ENCODE results near the genes HDAC2 and NT5DC1.

GRCh38 chr6:111824532-111825196 is 48.6 kb downstream of the FYN start:
- PRO-cap: no peak

GRCh38 chr6:111869929-111870577 is 3.2 kb downstream of the FYN start:
- PRO-cap: no peak

GRCh38 chr6:111871676-111872830 is 1.2 kb downstream of the FYN start:
- PRO-cap: bidirectional peak, plus-strand start at chr6:111872169, minus-strand start at chr6:111872176; bidirectional peak, plus-strand start at chr6:111872261, minus-strand start at chr6:111872226

- PRO-cap: no peak
Measured at GRCh38 chr6:112016391-112016846, 37.5 kb upstream of the CCN6 start.

GRCh38 chr6:112043069-112044028 is 10.6 kb upstream of the CCN6 start:
- PRO-cap: unidirectional peak, plus-strand start at chr6:112043255; unidirectional peak, minus-strand start at chr6:112043706; unidirectional peak, minus-strand start at chr6:112043770

DNA sequence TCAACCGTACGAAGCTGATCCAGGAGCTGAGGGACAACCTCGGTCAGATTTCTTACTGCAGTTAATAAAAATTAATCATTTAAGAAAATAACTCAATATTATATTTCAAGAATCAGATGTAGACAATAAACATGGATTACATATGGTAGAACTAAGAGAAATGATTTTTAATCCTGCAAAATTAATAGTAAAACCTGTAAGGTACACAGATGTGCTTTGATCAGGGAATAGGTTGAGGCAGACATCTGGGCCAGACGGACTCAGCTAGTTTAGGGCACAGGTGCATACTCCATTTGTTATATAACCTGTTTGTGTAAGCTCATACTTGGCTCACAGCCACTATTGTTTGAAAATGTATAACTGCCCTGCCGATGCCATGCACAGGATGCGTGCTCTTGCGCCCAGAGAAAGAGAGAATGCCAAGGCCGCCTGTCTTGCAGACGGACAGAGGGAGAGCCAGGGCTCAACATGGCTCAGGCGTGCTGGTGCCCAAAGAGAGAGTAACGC is 57.5 kb downstream of the FAM229B start:
- PRO-cap: no peak

DNA sequence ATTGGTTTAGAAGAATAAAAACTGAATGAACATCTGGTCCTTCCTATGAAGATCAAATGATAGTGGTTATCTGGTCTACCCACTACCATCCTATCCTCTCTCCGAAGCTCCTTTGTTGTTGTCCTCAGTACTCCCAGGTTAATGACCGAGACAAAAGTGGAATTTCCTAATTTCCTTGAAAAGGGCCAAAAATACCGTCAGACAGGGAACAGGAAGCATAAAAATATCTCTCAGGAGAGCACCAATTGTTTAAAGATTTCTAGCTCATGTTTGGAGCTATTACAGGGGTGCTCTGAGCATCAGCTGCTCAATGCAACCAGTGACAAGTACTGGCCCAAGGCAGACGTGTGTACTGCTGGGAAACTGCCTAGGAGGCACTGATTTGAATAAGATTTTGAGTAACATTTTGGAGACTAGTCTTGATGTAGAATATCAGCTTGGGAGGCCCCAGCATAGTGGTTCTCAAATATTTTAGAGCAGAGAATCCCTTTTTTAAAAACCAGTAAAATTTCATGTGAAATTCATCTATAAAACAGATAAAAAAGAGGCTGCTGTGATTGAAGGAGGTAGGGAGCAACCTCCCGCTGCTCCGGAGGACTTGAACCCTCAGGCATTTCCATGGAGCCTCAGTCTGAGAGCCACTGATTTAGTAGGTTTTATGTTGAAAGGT is 17.3 kb downstream of the LAMA4 start:
- PRO-cap: no peak

DNA sequence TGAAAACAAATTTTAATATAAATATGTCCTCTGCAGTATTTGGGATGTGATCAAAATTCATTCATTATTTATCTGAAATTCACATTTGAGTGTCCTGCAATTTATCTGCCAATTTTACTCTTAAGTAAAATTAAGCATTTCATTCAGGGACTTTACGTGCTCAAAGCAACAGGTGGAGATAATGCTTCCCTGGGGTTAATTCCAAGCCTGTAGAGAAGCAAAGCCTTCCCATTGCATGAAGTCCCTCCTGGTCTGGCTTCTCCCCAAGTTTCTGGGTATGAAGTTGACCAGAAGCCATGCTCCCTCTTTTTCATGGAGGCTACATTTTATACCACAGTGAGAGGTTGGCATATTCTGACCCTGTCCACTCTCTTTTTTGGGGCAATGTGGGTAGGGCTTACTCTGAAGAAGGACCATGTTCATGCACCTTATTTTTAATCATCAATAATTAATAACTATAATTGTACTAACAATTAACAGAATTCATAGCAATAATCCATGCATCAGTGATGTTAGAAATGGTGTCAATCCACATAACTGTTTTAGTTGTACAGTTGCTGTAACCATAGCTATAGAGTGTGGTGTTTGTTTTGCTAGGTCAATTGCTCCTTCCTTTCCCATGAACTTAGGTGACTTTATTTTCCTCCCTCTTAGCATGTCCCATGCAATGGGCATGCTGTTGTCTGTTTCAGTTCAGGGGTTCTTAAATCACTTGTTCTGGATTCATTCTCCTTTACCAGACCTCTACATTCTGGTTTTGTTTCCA is 1.7 kb downstream of the LAMA4 start:
- PRO-cap: no peak

DNA sequence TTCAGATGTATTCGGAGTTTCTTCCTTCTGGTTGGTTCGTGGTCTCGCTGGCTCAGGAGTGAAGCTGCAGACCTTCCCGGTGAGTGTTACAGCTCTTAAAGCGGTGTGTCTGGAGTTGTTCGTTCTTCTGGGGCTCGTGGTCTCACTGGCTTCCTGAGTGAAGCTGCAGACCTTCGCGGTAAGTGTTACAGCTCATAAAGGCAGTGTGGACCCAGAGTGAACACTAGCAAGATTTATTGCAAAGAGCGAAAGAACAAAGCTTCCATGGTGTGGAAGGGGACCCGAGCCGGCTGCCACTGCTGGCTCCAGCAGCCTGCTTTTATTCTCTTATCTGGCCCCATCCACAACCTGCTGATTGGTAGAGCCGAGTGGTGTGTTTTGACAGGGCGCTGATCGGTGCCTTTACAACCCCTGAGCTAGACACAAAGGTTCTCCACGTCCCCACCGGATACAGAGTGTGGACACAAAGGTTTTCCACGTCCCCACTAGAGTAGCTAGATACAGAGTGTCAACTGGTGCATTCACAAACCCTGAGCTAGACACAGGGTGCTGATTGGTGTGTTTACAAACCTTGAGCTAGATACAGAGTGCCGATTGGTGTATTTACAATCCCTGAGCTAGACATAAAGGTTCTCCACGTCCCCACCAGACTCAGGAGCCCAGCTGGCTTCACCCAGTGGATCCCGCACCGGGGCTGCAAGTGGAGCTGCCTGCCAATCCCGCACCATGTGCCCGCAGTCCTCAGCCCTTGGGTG is 341.7 kb downstream of the RFPL4B start:
- PRO-cap: no peak

DNA sequence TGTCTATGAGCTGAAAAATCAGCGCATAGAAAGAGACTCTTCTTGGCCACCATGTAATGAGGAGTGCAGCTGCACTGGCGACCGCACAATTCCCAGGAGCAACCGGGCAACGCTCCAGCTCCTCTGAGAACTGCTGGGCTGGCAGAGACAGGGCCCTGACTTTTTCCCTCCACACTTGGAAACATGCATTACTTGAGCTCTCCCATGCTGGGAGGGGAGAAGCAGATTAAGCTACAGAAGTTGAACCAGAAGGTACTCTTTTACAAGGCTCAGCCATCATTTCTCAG is 31.3 kb upstream of the MARCKS start:
- PRO-cap: no peak

GRCh38 chr6:113857581-113857914 is 403 bp downstream of the MARCKS start:
- PRO-cap: bidirectional peak, plus-strand start at chr6:113857724, minus-strand start at chr6:113857717

GRCh38 chr6:113945289-113945488 is 25.8 kb downstream of the HDAC2 start:
- PRO-cap: no peak

- PRO-cap: bidirectional peak, plus-strand start at chr6:113970934, minus-strand start at chr6:113970968; bidirectional peak, plus-strand start at chr6:113971197, minus-strand start at chr6:113971136
Measured at GRCh38 chr6:113970748-113971739, at the start of gene HDAC2. Gene HDAC2 (minus strand): TSS chr6:113971148.

GRCh38 chr6:114228757-114228956 is 114.2 kb downstream of the HS3ST5 start:
- PRO-cap: no peak

DNA sequence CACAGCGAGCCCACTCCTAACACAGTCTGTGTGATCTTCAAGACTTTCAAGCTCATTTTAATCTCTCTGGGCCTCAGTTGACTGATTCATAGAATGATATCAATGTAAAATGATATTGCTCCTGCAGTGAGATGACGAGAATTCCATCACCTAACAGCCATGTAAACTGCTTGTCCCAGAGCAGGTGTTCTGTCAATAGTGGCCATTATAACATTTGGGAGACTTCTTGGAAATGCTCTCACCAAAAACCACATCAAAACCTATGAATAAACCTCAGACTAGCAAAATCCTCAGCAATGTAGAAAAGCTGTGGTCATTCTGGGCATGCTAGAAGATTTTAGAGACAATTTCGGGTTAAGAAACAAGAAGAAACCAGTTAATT is 225.4 kb downstream of the FRK start:
- PRO-cap: no peak

GRCh38 chr6:116100543-116101676 is at the start of gene NT5DC1:
Gene NT5DC1 (plus strand): TSS chr6:116100853.
- PRO-cap: bidirectional peak, plus-strand start at chr6:116100866, minus-strand start at chr6:116100697; bidirectional peak, plus-strand start at chr6:116100941, minus-strand start at chr6:116100980; bidirectional peak, plus-strand start at chr6:116101081, minus-strand start at chr6:116101089; unidirectional peak, minus-strand start at chr6:116101288

DNA sequence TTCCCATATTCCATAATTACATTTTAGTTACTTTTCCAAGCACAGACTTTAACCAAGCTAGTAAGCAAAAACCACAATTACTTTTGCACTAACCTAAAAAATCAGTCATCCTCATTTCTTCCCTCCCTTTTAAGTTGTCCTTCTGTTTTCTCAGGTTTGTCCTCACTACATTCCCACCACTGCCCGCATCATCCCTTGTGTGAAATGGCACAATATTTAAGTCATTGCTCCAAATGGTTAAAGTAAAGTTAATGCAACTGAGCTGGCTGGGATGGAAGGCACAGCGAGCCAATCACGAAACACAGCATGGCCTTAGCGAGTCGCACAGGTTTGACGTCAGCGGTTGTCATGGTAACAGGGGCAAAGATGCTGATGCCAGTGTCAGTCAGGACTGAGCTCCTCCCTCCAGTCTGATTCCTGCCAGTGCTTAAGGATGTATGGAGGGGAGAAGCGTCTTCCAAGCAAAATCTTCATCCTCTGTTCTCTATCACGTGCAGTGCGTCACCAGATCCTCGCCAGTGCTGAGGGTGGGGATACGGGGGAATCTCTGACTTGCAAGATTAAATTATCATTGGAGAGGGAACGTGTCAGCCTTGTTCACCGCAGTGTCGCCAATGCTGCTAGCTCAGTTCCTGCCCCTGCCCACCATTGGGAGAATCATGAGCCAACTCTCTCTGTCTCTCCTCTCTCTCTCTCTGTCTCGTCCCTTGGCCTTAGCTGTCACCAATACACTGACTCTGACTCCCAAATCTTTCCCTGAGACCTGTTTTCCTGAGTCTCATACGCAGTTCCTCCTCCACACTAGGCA is 24.6 kb downstream of the TSPYL4 start:
- PRO-cap: no peak

- PRO-cap: no peak
Measured at GRCh38 chr6:116278391-116278695, 1.4 kb downstream of the TSPYL1 start.

DNA sequence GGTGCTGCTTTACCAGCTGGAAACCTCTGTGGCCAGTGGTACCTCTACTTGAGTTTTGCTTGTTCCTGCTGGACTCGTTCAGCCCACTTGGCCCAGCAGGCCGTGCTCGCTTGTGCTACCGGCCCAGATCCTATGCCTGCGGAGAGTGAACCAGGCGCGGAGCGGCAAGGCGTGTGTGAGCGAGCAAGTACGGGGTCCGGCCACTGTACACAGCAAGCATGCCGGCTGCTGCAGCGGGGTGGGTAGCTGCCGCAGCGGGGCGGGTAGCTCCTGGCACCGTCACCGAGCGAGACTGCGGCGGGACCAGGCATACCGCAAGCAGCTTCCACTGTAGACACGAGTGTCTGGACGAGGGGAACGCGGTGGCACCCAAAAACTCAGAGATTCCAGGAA is 6.4 kb upstream of the RWDD1 start:
- PRO-cap: no peak

DNA sequence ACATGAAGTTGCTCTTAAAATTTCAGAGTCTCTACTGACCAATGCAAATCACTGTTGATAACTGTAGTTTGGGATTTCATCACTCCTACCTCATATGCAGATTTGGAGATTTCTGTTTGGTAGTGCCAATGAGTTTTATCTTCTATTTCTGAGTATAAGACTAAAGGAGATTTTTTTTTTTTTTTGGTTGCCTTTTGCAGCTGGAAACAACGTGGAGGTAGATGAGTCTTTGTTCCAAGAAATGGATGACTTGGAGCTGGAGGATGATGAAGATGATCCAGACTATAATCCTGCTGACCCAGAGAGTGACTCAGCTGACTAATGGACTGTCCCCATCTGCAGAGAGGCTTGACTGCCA is 21.5 kb downstream of the RWDD1 start:
- PRO-cap: no peak

All from endodermal cell (in vitro differentiated cells).